Kidney epithelial cell (primary cell): ENCODE measurements around the gene CCDC89.

DNA sequence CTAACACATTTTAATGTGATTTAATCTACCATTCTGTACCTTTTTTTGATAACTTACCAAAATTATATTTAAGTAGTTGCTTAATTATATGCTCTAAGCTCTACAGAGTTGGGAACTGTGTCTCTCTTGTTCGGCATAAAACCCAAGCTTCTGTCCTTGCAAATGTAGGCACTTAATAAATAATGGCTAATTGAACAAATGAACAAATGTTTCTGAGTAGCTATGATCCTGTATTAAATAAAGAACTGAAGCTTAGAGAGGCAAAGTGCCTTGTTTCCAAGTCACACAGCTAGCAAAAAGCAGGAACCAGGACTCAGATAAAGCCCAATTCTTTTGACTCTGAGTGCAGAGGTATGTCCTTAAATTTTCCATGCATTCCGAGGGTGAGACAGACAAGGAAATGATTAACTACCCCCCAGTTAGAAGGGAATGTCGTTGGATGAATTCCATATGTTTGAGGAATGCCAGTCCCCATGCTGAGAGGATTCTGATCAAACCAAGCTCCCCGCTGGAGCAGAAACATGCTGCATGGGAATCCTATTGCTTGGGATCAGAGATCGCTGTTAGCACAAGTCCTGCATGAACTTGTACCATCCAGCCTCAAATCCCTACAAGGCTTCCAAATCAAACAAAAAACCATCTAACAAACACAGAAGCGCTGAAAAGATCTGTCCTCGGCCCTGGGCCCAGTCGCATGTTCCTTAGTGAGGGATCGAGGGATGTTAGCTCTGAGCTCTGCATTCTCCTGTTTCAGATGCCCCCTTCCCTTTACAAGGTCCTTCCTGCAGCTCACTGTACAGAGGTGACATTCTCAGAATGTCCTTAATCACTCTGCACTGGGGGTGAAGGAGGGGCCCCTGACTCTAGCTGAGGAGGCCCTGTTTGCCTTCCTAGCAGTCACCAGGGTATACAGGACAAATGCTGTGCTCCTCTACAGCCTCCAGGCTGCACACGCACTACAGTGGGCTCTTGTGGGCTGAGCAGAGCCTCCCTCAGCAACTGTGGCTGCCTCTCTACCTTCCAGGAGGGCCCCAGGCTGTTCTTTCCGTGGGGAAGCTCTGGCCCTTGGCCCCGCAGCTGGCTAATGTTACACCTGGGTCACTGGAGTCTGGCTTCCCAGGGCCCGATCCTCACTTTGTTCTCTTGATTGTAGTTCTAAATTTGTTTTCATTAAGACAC, 353.5 kb downstream of the TENM4 start:
- RAMPAGE, long total RNA: no peak
- RRBS: no CpG with 5 or more reads among the region's 13 CpGs

DNA sequence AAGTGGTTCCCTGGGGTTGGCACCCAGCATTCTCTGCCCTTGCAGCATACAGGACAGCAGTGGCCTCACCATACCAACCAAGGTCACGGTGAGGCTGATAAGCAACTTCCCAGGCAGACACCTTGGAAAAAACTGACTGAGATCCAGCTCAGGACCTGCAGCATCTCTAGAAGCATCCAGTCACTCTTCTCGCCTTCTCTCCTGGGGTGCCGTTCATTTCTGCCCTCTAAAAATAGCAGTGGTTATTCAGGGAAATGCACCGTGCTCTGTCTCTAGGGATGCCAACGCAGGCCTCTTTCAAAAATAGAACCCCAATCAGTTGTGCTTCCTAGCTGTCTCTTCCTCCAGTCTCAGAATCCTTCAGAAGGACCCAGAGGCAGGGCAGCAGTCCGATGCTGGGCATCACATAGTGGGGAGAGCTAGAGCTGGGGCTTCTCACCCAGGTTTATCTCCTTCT, 240.9 kb downstream of the TENM4 start:
- RAMPAGE, long total RNA: no peak
- RRBS: no CpG with 5 or more reads among the region's 6 CpGs

GRCh38 chr11:79548383-79548666, 107.5 kb upstream of the TENM4 start:
- RAMPAGE, long total RNA: no peak
- RRBS: no CpG with 5 or more reads among the region's 4 CpGs

- RAMPAGE, long total RNA: no peak
- RRBS: no CpG with 5 or more reads among the region's 3 CpGs
Measured at GRCh38 chr11:81874562-81874985, 859.1 kb downstream of the FAM181B start.

- RAMPAGE, long total RNA: no peak
- RRBS: no CpG with 5 or more reads among the region's 2 CpGs
Measured at GRCh38 chr11:82898997-82899427, 1.2 kb downstream of the PRCP start.

GRCh38 chr11:83033865-83034751, 37.6 kb downstream of the RAB30 start:
- RAMPAGE, long total RNA: no peak
- RRBS: no CpG with 5 or more reads among the region's 7 CpGs

GRCh38 chr11:83089071-83089771, 17.5 kb upstream of the RAB30 start:
- RAMPAGE, long total RNA: no peak
- RRBS: no CpG with 5 or more reads among the region's 10 CpGs

GRCh38 chr11:83132320-83132744, 24.6 kb upstream of the PCF11 start:
- RAMPAGE, long total RNA: no peak
- RRBS: no CpG with 5 or more reads among the region's 8 CpGs

- RAMPAGE, long total RNA: no peak
- RRBS: no CpG with 5 or more reads among the region's 3 CpGs
Measured at GRCh38 chr11:83284865-83285150, 1.4 kb downstream of the CCDC90B start.

DNA sequence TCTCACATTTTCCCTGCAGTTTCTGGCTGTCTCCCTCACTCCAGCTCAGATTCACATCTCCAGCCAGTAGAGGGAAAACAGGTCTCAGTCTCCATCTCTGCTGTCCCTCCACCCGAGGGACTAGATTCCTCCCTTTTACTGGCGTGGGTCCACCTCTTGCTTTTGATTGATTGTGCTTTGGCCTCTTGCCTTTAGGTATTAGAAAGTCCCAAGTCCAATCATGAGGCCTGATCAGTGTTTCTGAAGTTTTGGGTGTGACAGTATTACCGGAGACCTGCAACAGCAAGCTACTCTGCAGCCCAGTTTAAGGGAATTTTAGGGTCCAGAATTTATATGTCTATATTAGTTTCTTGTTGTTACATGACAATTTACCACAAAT, 805.1 kb upstream of the CCDC90B start:
- RAMPAGE, long total RNA: no peak
- RRBS: no CpG with 5 or more reads among the region's 3 CpGs

GRCh38 chr11:85006609-85007073, 620.5 kb downstream of the DLG2 start:
- RAMPAGE, long total RNA: no peak
- RRBS: no CpG with 5 or more reads among the region's 2 CpGs

DNA sequence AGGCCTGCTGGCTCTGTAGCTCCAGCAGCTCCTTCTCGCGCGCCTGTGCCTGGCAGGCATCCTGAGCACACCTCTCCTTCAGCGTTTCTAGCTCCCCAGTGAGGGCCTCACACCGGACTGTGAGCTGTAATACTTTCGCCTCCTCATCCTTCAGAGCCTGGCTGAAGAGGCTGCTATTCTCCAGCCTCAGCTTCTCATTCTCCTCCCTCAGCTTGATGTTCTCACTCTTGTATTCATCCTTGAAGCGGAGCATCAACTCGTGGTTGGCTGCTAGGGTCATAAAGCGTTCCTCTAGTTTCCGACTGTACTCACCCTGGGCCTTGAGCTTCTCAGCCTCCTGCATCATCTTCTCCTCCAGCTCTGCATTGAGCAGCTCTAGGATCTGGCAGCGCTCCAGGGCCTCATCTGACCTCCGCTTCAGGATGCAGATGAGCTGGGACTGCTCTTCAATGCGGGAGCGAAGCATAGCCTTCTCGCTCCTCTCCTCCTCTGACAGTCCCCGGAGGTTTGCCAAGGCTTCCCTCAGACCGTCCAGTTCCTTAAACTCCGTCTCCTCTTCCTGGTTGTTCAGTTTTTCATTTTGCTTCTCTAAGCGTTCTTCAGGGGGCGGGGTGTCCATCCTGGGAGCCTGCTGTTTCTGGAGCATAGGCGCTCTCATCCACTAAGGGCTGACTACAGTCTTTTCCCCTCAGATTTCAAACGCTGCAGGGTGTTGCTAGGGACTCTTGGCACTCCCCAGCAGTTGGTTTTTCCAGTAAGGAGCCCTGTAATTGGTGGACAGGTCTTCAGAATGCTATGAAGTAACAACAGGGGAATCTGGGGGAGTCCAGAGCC, at the start of gene CCDC89:
Gene CCDC89 (minus strand): TSS at position 723 of the 834 bp plus-strand sequence.
- RAMPAGE, long total RNA: start-site peak on the minus strand centred at position 705 of the sequence, 71 bp wide, 31 and 20 reads in 2 replicates
- RRBS: no CpG with 5 or more reads among the region's 22 CpGs

- RAMPAGE, long total RNA: no peak
- RRBS: no CpG with 5 or more reads among the region's 2 CpGs
Measured at GRCh38 chr11:85774622-85775279, 36.2 kb downstream of the SYTL2 start.

DNA sequence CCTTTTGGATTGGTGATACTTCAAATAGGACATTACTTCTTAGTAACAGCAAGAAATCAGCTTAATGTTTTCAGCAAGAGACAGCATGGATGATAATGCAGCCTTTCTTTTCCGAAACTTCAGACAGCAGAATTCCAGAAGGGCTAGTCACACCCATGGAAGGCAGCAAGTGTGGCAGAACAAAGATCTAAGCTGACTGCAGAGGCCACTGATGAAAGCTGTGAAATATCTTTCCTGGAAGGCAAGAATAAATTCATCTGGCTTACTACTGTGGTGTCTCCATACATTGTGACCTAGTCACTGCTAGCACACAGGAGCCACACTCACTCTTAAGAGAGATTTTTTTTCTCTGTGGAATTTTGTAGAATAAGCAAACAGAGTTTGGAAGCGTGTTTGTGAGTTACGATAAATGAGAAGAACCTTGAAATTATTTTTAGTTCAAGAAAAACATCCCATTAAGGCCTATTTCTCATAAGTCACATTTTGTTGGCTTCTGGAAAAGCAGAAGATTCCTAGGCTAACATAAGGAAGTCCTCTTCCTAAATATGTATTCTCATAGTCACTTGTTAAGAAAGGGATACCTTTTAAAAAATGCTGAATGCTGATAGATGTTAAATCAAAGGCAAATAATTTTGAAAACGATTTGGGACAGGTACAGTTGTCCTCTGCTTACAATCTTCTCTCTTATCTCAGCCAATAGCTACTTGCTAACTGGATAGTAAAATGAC, 100.6 kb downstream of the CCDC83 start:
- RAMPAGE, long total RNA: no peak
- RRBS: no CpG with 5 or more reads among the region's 4 CpGs

- RAMPAGE, long total RNA: no peak
- RRBS: no CpG with 5 or more reads among the region's 1 CpG
Measured at GRCh38 chr11:86029635-86029961, 39.3 kb downstream of the PICALM start.

DNA sequence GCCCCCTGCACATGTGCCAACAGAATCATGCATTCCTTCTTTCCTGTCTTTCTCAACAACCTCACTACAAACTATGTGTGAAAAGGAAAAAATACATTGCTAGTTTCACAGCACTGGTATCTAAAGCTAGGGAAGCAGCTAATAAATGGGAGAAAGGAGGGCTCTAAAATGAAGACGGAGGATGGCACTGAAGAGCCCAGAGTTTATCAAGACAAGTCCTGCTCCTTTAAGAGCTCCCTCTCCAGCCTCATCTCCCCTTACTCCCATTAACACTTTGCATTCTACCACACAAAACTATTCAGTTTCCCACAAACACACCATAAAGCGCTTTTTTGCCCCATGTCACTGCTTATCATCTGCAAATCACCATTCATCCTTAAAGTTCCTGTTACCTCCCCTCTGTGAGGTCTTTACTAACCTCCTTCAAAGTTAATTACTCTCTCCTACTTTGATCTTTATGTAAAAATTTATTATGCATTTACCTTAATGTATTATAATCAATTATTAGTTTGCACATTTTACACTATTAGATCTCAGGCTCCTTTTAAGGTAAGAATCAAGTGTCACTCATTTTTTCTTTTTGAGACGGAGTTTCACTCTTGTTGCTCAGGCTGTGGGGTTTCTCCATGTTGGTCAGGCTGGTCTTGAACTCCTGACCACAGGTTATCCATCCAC, 14.5 kb downstream of the PICALM start:
- RAMPAGE, long total RNA: no peak
- RRBS: no CpG with 5 or more reads among the region's 3 CpGs

- RAMPAGE, long total RNA: start-site peak on the minus strand at chr11:86069769-86069890, 79 and 86 reads in 2 replicates
- RRBS: under 1% methylated on average over 6 of the region's 26 CpGs
Measured at GRCh38 chr11:86069317-86070369, 759 bp upstream of the PICALM start.

GRCh38 chr11:86524694-86525147, 150.0 kb downstream of the CCDC81 start:
- RAMPAGE, long total RNA: no peak
- RRBS: no CpG with 5 or more reads among the region's 2 CpGs

GRCh38 chr11:86557966-86558620, 183.4 kb downstream of the CCDC81 start:
- RAMPAGE, long total RNA: no peak
- RRBS: no CpG with 5 or more reads among the region's 5 CpGs

DNA sequence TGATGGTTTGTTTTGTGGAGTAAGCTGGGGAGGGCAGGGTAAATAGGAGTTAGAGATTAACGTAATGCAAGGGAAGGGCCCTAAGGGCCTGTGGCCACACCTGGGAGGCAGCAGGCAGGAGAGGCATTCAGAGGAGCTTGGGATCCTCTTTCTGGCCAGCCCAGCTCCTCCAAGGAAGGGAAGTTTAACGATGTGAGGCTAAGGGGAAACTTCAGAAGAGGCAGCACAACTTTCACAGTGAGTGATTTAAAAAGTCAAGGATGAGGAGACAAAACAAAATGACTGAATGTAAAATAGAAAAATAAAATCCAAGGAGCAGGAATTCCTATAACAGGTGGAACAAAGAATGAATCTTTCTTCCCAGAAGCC, 197.1 kb downstream of the CCDC81 start:
- RAMPAGE, long total RNA: no peak
- RRBS: no CpG with 5 or more reads among the region's 2 CpGs